ENCODE measurements around a stretch of chr6.

GRCh38 chr6:147887-148390, 144.3 kb upstream of the DUSP22 start:
- RRBS: 97% methylated on average over 9 of the region's 41 CpGs

DNA sequence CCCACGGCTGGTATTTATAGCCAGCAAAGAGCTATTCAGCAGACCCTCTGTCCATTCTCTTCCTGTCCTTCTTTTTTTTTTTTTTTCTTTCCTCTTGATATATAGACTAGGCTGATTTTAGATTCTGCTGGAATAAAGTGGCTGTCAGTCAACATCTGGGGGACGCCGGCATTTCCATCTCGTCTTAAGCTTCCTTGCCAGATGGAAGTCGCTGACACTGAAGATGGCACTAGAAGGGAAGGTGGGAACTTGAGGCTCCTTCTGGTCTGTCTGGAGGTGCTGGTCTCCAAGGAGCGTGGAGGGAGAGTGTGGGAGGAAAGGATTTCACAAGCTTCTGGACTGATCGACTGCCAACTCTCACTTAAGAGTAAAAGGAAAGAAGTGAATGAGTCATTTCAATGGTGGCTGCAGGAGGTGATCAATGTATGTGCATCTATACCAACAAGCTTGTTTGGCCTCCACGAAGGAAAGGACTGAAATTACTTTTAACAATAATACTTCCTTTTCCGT, 40.3 kb downstream of the DUSP22 start:
- RRBS: no CpG with 5 or more reads among the region's 9 CpGs

GRCh38 chr6:356836-357332, 34.7 kb upstream of the IRF4 start:
- RRBS: no CpG with 5 or more reads among the region's 13 CpGs

DNA sequence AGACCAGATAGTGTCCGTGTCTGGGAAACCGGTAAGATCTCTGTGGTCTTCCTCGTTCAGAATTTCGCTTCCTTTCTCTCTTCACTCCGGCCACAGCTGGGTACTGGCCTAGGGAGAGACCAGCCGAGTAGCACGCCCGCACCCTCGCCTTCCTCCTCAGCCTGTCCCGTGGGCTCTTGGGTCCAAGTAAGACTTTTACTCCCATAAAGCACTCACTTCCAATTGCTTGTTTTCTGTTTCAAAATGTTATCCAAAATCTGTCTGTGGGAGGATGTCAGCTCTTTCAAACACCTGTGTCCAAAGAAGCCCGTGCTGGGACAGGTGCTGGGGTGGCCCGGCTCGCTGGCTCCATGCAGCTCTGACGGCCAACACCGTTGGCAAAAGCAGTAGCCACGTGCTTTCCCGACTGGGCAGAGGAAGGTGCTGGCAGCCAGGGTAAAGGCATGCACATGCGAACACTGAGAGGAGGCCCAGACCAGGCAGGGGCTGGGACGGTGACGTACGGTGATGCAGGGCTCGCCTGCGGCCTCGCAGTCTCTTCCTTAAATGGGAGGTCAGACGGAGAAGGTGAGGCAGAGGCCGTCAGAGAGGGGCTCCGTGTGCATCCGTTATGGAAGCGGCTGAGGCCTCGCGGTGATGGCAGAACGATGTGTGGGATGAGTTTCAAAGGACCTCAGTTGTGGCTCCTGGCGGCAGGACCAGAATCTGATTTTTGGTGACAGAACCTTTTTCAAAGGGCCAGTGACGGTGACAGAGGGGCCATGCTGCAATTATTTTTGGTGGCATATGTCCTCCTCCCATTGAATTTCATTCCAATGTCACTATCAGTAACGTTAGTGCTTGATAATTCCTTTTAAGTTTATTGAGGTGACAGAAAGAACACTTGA, 112.4 kb downstream of the IRF4 start:
- RRBS: no CpG with 5 or more reads among the region's 35 CpGs

DNA sequence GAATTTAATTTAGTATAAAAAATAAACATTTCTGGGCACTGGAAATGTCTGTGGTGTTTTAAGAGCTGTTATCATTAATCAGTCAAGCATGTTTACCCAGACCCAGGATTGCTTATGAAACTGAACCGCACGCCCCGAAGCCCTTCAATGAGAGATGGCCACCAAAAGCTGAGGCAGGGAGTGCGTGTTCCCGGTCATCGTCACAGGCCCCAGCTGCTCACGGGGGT, 23.2 kb upstream of the EXOC2 start:
- RRBS: no CpG with 5 or more reads among the region's 7 CpGs

- RRBS: no CpG with 5 or more reads among the region's 16 CpGs
These were observed 23.7 kb downstream of the FOXQ1 start for GRCh38 chr6:1335329-1336221.

- RRBS: no CpG with 5 or more reads among the region's 26 CpGs
These were observed 5.2 kb downstream of the FOXF2 start for GRCh38 chr6:1394293-1395348.

GRCh38 chr6:1623925-1624394, 14.2 kb downstream of the FOXC1 start:
- RRBS: 38% methylated on average over 26 of the region's 40 CpGs

DNA sequence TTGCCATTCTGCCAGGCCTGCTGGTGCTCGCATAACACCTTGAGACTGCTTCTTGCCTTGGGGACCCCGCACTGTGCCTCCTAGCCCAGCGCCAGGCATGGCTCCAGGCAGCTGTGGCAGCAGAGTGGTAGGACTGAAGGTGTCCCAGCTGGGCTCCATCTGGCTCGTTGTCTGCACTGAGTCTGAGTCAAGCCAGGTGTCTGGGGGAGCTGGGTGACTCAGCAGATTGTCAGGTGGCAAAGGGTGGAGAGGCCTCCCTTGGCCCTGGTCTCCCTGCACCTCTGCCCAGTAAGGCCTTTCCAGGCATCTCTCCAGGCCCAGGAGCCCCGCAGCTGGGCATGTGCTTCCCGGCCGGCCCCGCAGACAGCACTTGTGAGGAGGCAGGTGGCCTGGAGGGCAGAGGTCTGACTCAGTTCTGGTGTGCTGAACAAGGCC, 27.3 kb downstream of the FOXC1 start:
- RRBS: no CpG with 5 or more reads among the region's 8 CpGs

GRCh38 chr6:1645939-1646517, 36.3 kb downstream of the FOXC1 start:
- RRBS: 46% methylated on average over 1 of the region's 8 CpGs

GRCh38 chr6:1762237-1762790, 152.6 kb downstream of the FOXC1 start:
- RRBS: no CpG with 5 or more reads among the region's 14 CpGs

GRCh38 chr6:1767229-1767868, 157.6 kb downstream of the FOXC1 start:
- RRBS: 0% methylated on average over 1 of the region's 5 CpGs

- RRBS: no CpG with 5 or more reads among the region's 7 CpGs
These were observed 279.6 kb downstream of the FOXC1 start for GRCh38 chr6:1889333-1889713.

DNA sequence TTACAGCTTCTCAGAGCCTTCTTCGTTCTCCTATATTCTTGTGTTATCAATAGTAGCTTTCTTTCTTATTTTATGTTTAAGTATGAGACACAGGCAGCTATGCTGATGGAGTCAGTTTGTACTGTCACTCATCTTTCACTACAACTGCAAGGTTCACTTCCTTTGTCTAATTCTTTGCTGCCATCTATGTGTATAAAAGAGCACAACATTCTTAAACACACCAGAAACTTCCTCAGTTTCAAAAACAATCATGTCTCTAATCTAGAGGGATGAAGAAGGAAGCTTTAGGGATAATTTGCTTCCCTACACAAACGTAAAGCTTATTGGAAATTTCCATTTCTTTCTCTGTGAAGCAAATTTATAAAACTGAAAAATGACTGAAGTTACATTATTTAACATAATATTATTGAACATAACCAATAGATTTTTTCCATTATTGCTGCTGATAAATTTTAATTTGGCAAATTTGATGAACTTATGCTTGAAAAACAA, 141.1 kb downstream of the GMDS start:
- RRBS: no CpG with 5 or more reads among the region's 2 CpGs

GRCh38 chr6:2110249-2110905, 135.0 kb downstream of the GMDS start:
- RRBS: no CpG with 5 or more reads among the region's 7 CpGs

DNA sequence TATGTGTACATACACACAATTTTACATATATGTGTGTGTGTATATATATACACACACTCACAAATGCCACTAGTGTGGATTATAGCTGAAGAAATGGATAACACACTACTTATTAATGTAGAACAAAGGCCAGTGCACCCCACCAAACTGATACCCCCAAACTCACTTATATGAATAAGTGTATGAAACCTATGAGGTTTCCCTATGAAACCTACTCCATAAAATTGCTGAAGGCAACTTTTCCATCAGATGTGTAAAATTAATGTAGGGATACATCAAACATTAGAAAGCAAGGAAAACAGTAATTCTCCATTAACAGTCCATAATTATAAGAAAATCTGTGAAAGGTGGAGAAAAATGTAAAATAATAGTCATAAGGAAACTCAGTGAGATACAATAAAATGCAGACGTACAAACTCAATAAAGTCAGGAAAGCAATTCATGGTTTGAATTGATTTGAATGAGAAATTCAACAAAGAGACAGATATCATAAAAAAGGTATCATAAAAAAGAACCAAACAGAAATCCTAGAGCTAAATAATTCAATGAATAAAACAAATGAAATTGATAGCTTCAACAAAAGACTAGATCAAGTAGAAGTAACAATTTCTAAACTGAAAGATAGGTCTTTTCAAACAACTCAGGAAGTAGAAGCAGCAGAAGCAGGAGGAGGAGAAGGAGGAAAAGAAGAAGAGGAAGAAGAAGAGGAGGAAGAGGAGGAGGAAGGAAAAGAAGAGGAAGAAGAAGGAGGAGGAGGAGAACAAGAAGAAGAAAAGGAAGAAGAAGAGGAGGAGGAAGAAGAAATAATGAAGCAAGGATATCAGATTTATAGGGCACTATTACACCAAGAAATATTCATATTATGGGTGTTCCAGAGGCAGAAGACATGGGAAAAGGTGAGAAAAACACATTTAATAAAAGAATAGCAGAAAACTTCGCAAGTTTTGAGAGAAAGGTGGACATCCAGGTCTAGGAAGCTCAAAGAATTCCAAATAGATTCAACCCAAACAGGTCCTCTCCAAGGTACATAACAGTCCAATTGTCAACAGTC, 92.2 kb upstream of the GMDS start:
- RRBS: no CpG with 5 or more reads among the region's 2 CpGs

DNA sequence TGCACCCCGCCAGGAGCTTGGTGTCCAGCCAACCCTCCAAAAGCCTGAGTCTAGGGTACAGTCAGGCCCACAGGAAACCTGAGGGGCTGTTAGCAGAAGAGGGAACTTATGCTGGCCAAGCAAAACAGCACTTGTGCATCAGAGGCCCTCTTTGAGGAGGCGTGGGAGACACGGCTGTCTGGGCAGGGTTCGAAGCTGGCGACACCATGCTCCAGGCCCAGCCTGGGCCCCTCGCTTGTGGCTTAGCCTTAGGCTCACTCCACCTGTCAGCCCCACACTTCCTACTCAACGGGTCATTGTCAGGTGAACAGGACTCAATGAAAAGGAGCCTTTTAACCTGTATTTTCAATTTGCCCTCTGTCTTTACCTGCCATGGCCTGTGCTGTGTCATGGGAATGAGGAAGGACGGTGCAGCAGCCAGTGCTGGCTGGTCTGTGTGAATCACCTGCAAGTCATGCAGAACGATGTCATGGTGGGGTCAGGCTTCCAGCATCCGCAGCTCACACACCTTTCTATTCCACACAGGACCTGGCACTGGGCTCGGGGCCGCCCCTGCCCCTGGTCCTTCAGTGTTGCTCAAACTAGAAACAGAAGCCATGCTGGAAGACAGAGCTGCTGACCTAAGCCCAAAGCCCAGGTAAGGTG, 188.6 kb upstream of the GMDS start:
- RRBS: no CpG with 5 or more reads among the region's 12 CpGs

DNA sequence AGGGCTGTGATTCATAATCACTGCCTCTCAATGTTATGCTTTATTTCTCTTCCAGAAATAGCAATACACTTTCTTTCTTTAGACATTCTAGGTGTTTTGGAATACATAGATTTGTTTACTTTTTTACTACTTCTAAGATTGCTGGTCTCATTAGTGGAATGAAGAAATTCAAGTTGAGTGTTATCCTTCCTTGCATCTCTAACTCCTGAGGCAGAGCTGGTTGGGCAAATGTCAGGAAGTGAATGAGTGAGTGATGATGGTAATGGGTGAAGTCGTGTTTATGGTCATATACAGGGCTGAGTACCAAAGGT, 196.7 kb upstream of the GMDS start:
- RRBS: no CpG with 5 or more reads among the region's 1 CpG

DNA sequence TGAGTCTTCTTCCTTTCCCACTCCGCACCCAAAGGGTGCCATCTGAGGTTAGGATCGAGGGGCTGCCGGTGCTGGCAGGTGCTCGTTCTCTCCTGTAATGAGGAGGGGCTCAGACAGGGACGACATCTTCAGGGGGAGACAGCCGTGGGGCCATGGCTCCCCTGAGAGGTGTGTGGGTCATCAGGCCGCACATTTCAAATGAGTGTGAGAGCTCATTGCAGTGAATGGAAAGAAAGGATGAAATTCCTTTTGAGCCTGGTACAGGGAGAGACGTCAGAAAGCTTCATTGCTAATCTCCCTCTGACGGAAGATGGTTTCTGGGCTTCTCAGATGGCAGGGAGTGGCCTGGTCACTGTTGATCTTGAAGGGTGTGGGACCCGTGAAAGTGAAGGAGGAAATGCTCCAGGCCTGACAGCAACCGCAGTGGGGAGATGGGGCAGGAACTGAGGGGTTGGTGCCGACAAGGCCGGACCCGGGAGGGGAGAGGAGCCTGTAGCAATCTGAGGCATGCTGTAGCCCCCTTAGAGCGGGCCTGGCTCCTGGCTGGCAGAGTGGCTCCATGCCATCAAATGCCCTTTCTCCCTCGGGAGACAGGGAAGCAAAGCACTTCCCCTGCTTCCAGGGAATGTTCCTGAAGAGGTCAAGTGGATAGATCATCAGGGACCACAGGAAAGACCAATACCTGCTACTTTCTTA, 127.4 kb downstream of the MYLK4 start:
- RRBS: no CpG with 5 or more reads among the region's 16 CpGs

DNA sequence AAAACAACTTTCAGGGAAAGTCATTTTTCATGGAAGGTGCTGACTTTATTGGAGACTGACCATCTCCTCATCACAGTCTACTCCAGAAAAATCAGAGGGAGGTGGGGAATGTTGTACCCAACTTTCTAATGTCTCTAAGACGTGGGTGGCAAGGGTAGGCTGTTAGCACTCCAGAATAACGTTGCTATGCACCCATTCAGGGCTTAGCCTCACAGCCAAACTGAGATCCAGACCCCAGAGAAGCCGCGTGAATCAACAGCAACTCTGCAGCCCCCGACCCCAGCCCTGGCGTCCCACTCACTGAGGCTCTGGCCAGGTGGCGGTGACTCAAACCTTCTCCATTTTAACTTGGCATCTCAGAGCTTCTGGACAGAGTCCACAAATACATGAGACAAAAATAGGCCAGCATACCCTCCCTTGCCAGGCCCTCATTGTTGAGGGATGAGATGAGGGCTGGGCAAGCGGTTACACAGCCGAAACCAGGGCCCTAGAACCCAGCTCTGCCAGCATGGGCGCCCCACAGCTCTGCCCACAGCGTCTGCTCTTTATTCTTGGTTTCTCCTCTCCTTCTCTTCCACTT, 118.4 kb downstream of the MYLK4 start:
- RRBS: no CpG with 5 or more reads among the region's 11 CpGs